ENCODE measurements around a stretch of chr6.

- PRO-cap: bidirectional peak, plus-strand start at chr6:138504461, minus-strand start at chr6:138504221
- RRBS: no CpG with 5 or more reads among the region's 6 CpGs
These were observed 4.8 kb upstream of the NHSL1 start for GRCh38 chr6:138503964-138504626.

DNA sequence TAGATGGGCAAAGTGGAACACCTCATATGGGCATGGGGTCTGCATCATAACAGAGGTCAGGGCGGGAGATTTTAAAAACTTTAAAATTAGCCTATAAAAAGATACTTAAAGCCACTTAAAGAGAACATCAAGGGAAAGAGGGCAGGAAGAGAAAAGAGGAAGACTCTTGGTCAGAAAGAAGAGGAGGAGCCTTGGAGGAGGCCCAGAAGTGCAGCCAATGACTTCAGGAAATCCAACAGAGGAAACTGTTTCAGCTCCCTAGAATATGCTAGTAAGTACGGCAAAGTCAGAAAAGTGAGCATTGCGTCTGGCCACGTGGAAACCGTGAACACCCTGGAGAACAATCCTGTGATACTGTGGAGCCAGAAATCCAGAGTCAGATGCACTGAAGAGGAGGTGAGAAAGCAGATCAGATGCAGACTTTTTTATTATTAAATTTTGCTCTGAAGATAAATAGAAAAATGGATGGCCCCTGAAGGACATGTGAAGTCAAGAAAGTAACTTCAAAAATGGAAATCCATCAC lies 22.5 kb upstream of the NHSL1 start:
- PRO-cap: no peak
- RRBS: no CpG with 5 or more reads among the region's 5 CpGs

GRCh38 chr6:138555514-138556180 lies 56.4 kb upstream of the NHSL1 start:
- PRO-cap: bidirectional peak, plus-strand start at chr6:138555814, minus-strand start at chr6:138555674
- RRBS: no CpG with 5 or more reads among the region's 6 CpGs

DNA sequence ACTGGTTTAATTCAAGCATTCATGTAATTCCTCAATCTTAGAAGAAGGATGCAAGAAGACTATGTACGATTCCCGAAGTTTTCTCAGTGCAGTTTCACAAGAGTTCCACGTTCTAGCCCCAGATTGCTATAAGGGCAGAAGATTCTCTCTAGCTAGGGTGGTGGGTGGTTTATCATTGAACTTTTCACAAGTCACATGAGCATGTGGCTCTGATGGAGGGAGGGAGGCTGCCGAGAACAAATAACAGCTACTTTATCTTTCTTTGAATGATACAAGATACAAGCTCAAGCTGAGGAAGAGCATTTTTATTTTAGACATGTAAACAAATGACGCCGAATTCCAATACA lies 71.9 kb upstream of the NHSL1 start:
- PRO-cap: no peak
- RRBS: no CpG with 5 or more reads among the region's 6 CpGs

- PRO-cap: unidirectional peak, plus-strand start at chr6:138691639; bidirectional peak, plus-strand start at chr6:138691959, minus-strand start at chr6:138691962
- RRBS: 30% methylated on average over 2 of the region's 21 CpGs
These were observed 82.1 kb upstream of the CCDC28A start for GRCh38 chr6:138691209-138692081.

DNA sequence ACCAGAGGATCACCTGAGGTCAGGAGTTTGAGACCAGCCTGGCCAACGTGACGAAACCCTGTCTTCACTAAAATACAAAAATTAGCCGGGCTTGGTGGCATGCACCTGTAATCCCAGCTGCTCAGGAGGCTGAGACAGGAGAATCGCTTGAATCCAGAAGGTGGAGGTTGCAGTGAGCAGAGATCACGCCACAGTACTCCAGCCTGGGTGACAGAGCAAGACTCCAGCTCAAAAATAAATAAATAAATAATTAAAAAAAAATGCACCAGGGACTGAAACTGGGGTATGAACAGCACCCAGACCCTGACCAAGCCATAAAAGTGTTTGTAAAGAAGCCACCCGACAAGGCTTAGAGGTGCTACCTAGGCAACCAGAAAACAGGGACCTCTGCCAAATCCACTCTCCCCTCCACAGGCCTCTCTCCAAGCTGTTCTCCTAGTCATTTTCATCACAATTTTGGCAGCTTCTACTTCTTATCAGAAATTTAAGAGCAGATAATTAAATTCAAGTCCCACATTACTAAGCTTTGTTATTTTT lies 37.8 kb downstream of the ECT2L start:
- PRO-cap: no peak
- RRBS: no CpG with 5 or more reads among the region's 6 CpGs

DNA sequence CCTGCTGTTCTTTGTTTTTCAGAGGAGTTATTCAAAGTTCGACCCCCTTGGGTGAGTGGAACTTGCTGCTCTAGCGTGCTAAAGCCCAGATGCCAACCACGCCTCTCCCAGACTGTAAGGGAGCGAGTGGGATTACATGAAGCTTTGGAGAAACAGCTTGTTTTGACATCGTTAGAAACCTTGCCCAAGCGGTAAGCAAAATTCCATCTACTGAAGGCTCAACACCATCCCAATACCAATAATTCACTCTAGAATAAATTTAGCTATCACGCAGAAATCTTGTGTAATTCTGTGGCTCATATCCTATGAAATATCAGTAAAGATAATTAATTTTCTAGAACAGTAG lies 48.5 kb downstream of the ECT2L start:
- PRO-cap: no peak
- RRBS: no CpG with 5 or more reads among the region's 7 CpGs

- PRO-cap: no peak
- RRBS: no CpG with 5 or more reads among the region's 4 CpGs
These were observed 9.9 kb upstream of the HECA start for GRCh38 chr6:139125012-139125383.

DNA sequence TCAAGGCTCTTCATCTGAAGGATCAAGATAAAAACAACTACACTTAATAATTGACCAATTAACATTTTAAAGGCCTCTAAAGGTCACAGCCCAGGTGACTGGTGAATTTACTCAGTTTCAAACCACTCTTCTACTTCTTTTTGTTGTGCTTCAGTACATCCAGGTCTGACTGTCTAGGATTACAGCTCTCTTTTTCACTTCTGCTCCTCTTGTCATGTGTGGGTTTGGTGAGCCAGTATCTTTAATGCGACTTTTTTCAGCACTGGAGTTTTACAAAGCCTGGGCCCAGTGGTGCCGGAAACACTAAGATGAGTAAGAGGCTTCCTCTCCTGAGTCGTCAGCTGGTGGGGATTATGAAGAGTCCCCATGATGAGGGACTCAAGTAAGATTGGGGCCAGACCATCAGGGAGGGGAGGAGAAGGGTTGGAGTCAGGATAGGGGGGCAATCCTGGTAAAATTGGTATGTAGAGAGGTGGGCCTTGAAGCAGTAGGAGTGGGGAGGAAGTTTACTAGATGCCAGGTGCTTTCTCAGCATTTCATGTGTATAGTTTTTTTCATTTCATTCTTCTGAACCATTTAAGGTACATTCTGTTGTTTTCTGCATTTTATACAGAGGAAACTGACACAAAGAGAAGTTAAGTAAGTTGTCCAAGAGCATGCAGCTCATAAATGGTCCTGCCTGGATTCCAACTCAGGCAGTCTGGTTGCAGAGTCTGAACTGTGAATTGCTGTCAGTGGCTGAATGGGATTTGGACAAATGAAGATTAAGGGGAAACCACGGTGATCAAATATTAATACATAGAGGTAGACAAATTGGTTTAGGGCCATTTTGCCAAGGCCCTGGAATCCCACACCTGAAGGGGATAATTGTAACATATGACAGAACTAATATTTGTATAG lies 27.2 kb downstream of the HECA start:
- PRO-cap: no peak
- RRBS: no CpG with 5 or more reads among the region's 4 CpGs

GRCh38 chr6:139175976-139176214 lies 41.0 kb downstream of the HECA start:
- PRO-cap: no peak
- RRBS: no CpG with 5 or more reads among the region's 2 CpGs

DNA sequence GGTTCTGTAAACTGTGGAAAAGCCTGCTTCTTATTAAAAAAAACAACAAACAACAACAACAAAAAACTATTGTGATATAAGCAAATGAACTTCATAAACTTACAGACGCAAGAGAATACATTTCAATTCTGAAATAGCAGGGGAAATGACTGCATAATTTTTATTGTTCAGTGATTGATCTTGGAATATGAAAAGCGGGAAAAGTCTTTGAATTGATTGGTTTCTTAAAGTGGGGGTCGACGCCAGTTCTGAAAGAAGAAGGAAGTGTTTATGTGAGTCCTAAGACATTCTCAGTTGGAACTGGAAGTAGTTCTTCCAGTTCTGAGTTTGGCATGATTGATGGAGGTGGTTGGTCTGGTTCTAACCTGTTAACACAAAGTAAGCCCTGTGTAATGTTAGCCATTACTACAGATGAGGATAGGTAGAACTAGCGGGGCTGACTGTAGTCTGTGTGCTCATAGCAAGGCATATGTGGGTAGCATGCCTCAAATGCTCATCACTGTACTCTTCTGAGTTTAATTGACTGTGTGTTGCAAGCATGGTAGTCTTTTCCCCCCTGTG lies 25.1 kb downstream of the CITED2 start:
- PRO-cap: no peak
- RRBS: no CpG with 5 or more reads among the region's 5 CpGs

DNA sequence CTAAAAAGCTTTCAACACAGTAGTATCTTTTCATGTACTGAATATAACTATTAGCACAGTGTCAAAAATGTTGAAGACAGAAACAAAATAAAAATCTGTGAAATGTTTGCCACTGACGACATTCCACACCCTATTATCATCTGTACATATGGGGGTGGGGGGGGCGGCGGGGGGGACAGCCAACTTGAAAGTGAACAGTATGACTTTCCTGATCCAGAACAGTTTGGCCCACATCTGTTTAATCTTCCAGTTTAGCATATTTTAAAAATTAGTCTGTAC lies 2.2 kb downstream of the CITED2 start:
- PRO-cap: no peak
- RRBS: no CpG with 5 or more reads among the region's 3 CpGs

DNA sequence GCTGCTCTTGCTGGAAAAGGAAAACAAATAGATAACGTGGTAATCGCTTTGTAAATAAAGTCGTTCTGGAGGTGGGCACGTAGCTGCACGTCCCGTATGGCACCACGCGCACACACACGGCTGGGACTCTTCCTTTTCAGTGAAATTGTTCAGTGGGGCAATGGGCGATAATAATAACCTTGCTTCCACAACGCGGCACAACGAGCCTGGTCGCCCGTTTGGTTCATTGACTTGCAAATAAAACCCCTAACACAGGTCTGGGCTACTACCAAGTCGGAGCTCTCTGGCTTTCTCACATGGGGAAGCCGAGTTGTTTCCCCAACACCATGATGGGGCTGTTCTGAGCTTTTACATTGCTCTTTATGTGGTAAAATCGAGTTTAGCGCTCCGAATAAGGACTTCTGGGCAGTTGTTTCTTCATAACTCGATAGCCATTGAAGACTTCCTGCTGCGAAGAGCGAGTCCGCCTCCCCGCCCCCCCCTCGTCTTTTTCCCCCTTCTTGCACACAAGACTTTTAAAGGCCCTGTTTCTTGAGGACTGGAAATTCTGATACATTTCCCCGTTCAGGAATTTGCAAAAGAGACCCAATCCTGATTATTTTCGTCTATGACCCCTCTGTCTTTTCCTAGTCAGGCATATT lies 1.4 kb upstream of the CITED2 start:
- PRO-cap: bidirectional peak, plus-strand start at position 57 of the sequence, minus-strand start outside the sequence; bidirectional peak, plus-strand start at position 420 of the sequence, minus-strand start at position 436 of the sequence
- RRBS: no CpG with 5 or more reads among the region's 28 CpGs

DNA sequence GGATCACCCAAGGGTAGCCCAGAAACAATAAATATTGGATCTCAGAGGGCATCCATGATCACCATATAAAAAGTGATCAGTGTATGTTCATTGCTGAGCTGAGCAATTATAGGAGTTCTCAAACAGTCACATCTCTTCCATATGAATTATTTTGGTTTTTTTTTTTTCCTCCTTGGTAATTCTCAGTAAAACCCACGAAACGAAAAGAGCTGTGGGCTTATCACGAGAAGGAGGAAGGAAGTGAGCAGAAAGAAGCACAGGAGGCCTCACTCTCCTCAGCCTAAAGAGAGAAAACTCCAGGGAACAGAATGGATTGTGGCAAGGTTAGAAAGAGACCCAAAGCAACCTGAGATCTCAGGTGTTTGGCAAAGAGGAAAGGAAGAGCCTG lies 67.7 kb upstream of the CITED2 start:
- PRO-cap: unidirectional peak, plus-strand start at position 156 of the sequence
- RRBS: no CpG with 5 or more reads among the region's 3 CpGs

DNA sequence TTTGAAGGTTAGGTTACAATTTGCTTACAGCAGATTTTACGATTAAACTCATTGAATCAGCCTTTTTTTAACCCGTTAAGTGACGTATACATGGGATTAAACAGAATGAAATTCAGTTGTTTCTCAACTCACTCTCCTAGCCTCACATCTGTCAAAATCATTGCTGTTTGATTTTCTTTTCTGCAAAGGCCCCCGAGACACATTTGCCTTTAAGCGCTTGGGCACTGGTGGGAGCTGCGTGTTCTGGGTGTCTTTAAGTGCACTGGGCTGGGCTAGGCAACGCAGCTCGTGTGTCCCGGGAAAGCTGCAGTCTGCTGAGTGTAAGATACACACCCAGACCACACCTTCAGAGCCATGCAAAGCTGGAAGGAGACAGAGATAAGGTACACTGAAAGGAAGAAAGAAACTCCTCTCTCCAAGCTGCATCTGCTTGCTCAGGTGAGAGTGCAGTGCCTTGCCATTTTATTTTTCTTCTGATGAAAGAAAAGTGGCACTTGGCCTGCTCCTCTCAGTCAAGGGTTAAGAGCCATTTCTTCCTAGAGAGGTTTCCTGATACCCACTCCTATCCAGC lies 159.6 kb upstream of the CITED2 start:
- PRO-cap: bidirectional peak, plus-strand start at position 309 of the sequence, minus-strand start at position 313 of the sequence
- RRBS: no CpG with 5 or more reads among the region's 9 CpGs

GRCh38 chr6:139597559-139598317 lies 223.3 kb upstream of the CITED2 start:
- PRO-cap: bidirectional peak, plus-strand start at chr6:139598147, minus-strand start at chr6:139597829
- RRBS: no CpG with 5 or more reads among the region's 6 CpGs

- PRO-cap: no peak
- RRBS: no CpG with 5 or more reads among the region's 3 CpGs
These were observed 478.8 kb upstream of the CITED2 start for GRCh38 chr6:139853143-139853771.

GRCh38 chr6:139981806-139982186 lies 607.3 kb upstream of the CITED2 start:
- PRO-cap: no peak
- RRBS: no CpG with 5 or more reads among the region's 5 CpGs

DNA sequence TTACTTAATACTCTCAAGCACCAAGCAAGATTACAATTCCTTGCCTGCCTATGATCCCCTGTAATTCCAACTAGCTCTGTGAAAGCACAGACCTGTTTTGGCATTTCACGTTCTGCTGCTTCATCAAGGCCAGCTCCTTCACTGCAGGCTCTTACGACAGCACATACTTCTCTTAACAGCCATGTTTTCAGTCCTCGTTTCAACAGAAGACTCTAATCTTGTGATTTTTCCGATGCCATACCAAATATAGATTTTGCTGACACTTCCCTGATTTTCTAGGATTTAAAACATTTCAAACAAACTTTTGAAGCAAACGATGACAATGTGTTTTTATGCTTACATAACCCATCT lies 616.4 kb upstream of the CITED2 start:
- PRO-cap: no peak
- RRBS: no CpG with 5 or more reads among the region's 5 CpGs

DNA sequence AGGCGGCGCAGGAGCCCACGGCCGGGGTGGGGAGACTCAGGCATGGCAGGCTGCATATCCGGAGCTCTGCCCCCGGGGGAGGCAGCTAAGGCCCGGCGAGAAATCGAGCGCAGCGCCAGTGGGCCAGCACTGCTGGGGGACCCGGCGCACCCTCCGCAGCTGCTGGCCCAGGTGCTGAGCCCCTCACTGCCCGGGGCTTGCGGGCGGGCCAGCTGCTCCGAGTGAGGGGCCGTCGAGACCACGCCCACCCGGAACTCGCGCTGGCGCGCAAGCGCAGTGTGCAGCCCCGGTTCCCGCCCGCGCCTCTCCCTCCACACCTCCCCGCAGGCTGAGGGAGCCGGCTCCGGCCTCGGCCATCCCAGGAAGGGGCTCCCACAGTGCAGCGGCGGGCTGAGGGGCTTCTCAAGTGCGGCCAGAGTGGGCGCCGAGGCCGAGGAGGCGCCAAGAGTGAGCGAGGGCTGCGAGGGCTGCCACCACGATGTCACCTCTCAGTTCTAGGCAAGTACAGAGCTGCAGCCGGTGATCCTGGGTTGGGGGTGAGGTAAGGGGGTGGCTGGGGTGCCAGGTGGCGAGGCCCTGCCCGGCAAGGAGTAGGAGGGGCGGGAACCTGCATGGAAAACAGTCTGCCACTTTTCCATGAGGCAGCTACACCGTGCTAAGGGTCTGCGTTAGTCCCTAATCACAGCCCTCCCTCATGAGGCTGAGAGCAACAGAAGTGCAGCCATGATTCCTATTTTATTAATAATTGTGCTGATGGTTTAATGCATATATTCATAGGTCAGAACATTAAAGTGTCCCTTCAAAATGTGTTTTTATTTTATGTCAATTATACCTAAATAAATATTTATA lies 774.0 kb upstream of the CITED2 start:
- PRO-cap: no peak
- RRBS: 63% methylated on average over 11 of the region's 51 CpGs